ENCODE results near the gene SLC12A7.

DNA sequence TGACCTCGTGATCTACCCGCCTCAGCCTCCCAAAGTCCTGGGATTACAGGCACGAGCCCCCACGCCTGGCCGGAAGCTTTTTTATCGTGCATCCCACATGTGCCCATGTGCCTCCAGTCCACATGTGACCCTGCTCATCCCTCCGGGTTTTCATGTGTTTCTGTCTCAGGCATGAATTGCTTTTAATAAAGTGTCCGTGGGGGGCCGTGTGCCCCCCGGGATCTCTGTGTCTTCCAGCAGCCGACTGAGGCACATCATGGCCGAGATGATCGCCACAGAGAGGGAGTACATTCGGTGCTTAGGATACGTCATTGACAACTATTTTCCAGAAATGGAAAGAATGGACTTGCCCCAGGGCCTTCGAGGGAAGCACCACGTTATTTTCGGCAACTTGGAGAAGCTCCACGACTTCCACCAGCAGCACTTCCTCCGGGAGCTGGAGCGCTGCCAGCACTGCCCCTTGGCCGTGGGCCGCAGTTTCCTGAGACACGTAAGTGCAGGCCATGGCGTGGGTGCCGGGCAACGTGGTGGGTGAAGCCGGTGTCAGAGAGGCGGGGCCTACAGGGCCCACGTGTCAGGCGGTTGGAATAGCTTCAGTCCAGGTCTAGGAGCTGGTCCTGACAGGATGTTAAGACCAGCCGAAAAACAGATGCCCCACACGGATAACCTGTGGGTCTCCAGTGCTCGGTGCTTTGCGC is 22.0 kb upstream of the LRRC14B start:
- PRO-cap, result bidirectional peak, plus-strand start at position 596 of the sequence, minus-strand start at position 258 of the sequence

GRCh38 chr5:278844-279596 is 7.6 kb downstream of the PDCD6 start:
- PRO-cap, result no peak

- PRO-cap, result no peak
These were observed 287 bp downstream of the AHRR start for GRCh38 chr5:321854-322148.

DNA sequence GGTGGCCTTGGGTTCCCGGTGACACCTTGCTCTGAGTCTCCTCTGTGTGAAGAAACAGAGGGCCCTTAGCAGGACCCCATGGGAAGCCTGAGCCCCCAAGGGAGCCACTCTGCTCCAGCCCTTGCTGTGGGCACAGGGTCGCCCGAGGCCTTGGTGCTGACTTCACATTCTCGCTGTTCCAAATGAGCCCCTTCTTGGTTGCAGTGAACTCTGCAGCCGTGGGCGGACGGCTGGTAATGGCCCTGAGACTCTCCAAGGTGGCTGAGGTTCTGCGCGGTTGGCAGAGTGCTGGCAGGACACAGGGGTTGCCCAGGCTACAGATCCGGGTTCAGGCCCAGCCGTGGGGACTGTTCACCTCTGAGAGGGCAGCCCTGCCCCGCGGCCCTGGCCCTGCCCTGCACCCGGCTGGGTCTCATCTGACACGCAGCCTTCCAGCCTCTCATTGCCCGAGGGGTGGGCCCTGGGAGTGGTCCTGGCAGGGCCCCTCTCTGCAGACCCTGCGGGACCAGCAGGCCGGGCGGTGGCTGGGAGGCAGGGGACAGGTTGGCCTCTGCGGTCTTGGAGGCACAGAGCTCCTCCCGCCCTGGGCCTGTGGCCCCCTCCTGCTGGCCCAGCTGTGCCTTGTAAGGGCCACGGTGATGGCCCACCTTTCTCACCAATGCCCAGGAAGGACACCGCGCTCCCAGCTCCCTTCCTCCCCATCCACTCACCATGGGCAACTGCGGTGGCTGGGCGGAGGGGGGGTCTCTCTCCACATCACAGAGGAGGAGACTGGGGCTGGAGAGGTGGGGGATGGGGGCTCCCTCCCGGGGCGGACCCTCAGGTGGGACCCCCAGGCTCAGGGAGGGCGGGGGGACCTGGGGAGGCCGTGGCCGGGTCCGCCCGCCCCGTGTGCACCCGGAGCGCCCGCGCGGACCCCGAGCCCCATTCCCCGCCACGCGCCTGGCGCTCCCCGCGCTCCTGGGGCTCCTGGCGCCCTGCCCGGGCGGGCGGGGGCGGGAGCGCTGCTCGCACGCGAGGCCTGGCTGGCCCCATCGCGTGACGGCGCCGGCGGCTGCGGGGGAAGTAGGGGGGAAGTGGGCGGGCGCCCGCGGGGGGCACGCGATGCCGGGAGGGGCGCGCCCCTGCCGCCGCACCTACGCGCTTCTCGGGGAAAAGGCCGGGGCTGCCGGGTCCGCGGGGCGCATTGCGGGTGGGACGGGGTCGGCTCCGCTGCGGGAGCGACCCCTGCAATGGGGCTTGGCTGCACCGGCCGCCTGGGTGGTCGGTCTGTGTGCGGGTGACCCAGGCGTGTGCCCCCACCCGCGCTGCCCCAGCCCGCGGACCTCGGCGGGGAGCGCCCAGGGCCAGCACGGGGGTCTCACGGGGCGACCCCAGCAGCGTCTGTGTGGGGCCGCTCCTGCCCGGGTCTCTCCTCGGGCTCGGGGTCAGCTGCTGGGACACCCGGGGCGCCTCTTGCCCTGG is 51.9 kb downstream of the AHRR start:
- PRO-cap, result no peak

DNA sequence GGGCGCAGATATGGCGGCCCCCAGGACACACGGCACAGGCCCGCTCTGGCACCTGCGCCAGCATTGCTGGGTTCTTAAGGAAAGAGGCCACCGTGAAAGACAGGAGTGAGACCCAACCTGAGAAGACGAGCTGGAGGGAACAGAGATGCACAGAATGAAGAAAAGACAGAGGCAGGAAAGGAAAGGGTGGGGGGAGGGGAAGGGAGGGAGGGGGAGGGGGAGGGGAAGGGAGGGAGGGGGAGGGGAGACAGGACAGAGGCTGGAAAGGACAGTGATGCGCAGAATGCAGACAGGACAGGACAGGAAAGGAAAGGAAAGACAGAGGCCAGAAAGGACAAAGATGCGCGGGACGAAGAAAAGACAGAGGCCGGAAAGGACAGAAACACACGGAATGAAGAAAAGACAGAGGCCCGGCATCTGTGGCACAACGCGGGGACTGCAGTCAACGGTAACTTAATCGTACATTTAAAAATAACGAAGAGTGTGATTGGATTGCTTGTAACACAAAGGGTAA is 53.2 kb upstream of the EXOC3 start:
- PRO-cap, result no peak

- PRO-cap, result no peak
These were observed 33.0 kb downstream of the EXOC3 start for GRCh38 chr5:475795-476486.

GRCh38 chr5:546617-547038 is 22.4 kb upstream of the SLC9A3 start:
- PRO-cap, result no peak

GRCh38 chr5:673600-674759 is 19.2 kb downstream of the TPPP start:
- PRO-cap, result no peak

GRCh38 chr5:713593-714235 is 20.6 kb upstream of the TPPP start:
- PRO-cap, result no peak

- PRO-cap, result no peak
These were observed 7.1 kb downstream of the ZDHHC11B start for GRCh38 chr5:777203-777997.

GRCh38 chr5:785334-785744 is 810 bp upstream of the ZDHHC11B start:
- PRO-cap, result no peak

GRCh38 chr5:960019-960500 is 48.5 kb upstream of the NKD2 start:
- PRO-cap, result no peak

DNA sequence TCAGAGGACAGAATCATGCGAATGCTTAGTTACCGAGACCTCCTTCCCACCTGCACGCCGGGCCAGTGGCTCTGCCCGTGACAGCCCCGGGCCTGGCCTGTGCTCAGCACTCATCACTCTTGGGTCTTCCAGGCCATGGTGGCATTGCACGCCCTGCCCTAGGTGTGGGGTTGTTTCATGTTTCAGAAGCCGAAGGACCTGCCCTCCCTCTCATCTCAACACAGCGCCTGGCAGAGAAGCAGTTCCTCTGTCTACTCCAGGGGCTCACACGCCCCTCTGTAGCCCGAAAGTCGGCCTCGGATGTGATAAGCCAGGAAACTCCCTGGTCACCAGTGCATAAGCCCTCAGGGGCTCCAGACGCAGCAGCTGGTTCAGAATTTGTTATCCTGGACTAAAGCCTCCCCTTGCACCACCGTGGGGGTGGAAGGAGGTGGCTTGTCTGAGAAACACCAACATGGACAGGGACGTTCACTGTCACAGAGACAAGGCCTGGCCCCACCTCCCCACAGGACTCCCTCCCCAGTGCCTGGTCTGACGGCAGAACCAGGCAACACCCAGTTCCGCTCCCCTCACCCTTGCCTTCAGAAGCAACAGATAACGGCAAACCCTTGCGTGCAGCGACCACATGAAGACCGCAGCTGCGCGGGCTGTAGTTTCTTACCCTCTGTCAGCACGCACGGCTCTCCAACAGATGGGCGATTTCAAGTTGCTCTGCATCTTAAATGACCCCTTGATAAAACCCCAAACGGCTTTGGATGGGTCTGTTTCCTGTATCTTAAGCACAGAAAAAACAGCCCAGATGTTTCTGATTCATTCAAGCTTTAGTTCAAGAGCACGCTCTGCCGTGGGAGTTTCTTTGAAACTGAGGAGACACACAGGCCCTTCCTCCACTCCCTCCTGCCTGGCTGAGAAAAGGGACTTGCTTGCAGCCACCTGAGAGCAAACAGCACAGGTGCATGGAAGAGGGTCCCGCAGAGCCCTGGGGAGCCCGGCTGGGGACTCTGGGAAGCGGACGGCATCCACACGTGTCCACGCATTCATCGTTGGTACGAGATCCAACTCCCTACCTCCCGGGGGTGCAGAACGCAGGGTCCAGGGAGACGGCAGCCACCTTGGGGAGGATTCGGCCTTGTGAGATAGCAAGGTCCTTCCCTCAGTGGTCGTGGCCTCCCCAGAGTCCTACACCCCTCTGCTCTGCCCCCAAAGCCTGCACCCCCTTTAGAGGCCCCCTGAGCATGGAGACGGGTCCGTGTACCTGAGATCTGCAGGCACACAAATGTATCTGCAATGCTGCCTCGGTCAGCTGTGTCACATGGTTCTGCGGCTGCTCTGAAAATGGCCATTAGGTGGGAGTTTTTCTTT is 44.7 kb upstream of the NKD2 start:
- PRO-cap, result no peak

- PRO-cap, result no peak
These were observed 17.1 kb upstream of the NKD2 start for GRCh38 chr5:991579-991921.

GRCh38 chr5:1061317-1061779 is 50.5 kb downstream of the SLC12A7 start:
- PRO-cap, result no peak

- PRO-cap, result no peak
These were observed 47.6 kb downstream of the SLC12A7 start for GRCh38 chr5:1063839-1065130.

DNA sequence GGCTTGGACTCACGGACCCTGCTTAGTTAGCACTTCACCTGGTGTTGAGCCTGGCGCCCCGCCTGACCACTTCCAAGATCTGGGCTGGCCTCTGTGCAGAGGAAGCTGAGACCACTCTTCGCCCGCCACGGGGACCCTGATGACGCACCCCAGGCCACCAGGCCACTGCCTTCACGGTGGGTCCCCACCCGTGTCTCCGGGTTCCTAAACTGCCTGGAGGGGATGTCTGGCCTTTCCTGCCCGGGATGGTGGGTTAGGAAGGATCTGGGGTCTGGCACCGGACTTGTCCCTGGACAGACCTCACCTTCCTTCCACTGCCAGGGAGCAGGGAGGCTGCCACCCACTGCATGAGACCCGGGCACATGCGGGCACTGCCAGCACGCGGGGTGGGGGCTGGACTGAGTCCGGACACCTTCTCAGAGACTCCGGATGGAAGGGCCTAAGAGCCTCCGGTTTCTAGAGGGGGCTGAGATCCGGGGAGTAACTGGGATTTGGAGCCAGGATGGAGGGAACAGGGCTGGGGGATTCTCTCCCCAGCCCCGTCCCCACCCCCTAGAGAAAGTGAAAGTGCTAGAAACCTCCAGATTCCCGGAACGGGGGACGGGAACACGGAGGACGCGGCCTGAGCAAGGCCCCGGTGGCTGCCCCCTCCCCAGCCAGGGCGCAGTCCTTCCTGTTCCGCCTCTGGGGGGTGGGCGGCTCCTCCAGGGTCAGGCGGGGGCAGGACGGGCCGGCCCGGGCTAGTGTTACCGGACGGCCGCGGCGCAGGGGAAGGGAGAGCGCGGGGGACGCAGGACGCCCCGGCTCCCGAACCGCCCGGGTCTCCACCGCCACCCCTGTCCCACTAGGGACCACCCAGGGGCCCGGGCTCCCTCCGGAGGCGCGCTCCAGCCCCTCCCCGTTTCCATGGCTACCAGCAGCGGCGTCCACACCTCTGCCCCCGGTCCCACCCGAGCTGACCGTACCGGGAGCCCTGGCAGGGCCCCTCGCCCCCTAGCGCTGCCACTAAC is 865 bp downstream of the SLC12A7 start:
- PRO-cap, result bidirectional peak, plus-strand start at position 591 of the sequence, minus-strand start at position 547 of the sequence; bidirectional peak, plus-strand start at position 752 of the sequence, minus-strand start at position 669 of the sequence

- PRO-cap, result unidirectional peak, minus-strand start at chr5:1112037
These were observed at the start of gene SLC12A7 for GRCh38 chr5:1111703-1112359. TSS of gene SLC12A7 (minus strand) at chr5:1112063.

DNA sequence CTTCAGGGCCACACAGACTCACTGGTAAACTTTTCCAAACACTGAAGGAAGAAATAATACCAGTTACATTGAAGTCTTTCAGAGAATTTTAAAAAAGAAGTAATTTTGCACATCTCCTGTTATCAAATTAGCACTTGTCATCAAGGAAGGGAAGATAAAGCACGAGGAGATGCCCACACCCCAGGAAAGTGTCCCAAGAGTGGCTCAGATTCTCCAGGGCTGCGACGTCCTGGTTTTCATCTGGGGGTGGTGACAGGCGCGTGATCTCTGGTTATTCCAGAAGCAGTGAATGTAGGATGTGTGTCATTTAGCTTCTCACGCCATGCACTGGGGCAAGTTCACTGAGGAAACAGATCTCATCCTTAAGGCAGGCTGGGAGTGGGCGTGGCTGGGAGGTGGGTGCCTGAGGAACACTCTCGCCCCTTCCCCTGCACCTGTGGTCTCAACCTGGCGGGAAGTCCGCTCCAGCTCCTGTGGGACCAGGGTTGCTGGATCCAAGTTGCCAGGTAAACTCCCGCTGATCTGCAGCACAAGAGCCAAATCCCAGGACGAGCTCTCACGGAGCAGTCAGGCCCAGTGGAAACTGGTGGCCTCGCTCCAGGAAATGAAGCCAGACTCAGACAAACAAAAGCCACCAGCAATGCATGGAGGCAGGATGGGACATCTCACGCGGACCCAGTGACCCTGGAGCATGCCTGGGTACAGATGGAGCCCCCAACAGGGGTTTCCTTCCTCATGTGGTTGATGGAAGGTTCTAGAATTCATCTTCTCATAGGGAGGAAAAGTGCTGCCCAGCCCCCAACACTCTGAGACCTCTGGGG is 16.1 kb upstream of the SLC12A7 start:
- PRO-cap, result no peak

GRCh38 chr5:1380146-1380606 is 35.3 kb upstream of the CLPTM1L start:
- PRO-cap, result no peak

Measured in paraaortic lymph node (tissue), 1 donor.